Measurements from ENCODE around the genes CSNK2B, LY6G6F, LY6G6C and HSPA1A.

DNA sequence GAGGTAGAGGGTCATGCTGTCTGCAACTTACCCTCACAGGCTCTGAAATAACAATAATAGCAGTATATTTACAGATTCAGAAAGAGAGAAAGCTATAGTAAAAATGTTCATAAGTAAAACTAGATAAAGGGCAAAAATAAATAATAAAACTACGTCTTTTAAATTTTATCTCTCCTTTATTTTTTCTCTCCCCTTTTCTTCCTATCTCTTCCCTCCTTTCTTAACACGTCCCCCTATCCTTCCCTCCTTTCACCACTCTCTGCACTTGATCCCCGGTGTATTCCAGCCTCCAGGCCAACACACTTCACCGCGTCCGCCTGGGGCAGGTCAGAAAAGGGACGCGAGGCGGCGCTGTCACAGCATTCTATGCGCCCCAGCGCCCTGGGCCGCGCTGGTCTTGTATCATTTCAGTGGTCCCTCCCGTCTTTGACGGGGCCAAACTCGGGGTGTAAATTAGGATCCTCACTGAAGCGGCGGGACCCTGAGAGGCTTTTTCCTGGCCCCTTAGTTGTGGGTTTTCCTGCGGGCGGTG is 4.3 kb upstream of the MICB start:
- PRO-cap = unidirectional peak, plus-strand start at position 362 of the sequence; unidirectional peak, plus-strand start at position 418 of the sequence

DNA sequence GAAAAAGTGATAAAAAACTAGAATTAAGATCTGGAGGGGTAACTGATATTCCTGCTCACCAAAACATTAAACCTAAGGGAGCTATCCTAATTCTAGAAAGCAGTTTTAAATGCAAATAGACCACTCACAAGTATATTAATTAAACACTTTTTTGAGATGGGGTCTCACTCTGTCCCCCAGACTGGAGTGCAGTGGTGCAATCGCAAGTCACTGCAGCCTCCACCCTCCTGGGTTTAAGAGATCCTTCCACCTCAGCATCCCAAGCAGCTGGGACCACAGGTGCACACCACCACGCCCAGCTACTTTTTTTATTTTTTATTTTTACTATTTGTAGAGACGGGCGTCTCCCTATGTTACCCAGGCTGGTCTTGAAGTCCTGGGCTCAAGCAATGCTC is 2.9 kb downstream of the MCCD1 start:
- PRO-cap = no peak

DNA sequence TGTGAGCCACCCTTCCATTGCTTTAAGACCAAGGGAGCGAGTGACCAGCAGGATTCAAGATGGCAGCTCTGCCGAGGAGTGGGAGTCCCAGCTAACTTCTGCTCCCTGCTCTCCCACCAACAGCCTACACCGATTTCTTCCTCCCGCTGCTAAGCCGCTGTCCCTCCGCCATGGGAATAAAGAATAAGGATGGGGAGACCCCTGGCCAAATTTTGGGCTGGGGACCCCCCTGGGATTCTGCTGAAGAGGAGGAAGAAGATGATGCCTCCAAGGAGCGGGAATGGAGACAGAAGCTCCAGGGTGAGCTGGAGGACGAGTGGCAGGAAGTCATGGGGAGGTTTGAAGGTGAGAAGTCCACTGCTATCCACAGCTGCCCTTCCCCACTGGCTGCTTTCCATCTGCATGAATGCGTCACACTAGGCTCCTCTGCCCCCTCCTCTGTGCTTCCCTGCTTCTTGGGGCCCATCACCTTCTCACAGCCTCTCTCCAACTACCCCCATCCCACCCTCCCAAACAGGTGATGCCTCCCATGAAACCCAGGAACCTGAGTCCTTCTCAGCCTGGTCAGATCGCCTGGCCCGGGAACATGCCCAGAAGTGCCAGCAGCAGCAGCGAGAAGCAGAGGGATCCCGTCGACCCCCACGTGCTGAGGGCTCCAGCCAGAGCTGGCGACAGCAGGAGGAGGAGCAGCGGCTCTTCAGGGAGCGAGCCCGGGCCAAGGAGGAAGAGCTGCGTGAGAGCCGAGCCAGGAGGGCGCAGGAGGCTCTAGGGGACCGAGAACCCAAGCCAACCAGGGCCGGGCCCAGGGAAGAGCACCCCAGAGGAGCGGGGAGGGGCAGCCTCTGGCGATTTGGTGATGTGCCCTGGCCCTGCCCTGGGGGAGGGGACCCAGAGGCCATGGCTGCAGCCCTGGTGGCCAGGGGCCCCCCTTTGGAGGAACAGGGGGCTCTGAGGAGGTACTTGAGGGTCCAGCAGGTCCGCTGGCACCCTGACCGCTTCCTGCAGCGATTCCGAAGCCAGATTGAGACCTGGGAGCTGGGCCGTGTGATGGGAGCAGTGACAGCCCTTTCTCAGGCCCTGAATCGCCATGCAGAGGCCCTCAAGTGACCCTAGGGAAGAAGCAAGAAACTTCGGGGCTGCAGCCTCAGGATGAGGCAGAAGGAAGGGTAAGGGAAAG is 10.5 kb downstream of the NFKBIL1 start:
- PRO-cap = no peak

GRCh38 chr6:31558683-31559630 is 11.5 kb downstream of the NFKBIL1 start:
- PRO-cap = bidirectional peak, plus-strand start at chr6:31559263, minus-strand start at chr6:31559077

- PRO-cap = no peak
Measured at GRCh38 chr6:31560298-31561434, 11.4 kb upstream of the LTA start.

DNA sequence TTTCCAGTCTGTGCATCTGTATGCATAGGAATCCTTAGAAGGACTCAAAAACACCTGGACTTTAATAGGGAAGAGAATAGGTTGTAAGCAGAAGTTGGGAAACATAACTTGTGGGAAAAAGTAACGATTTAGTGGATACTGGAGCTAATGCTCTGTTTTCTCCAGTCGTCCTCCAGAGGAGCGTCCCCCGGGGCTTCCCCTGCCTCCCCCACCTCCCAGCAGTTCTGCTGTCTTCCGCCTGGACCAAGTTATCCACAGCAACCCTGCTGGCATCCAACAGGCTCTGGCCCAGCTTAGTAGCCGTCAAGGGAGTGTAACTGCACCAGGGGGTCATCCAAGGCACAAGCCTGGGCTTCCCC is 12.7 kb downstream of the PRRC2A start:
- PRO-cap = unidirectional peak, plus-strand start at position 126 of the sequence

GRCh38 chr6:31665994-31666545 is at the start of gene CSNK2B:
TSS of gene CSNK2B (plus strand) at chr6:31666080.
- PRO-cap = bidirectional peak, plus-strand start at chr6:31666106, minus-strand start at chr6:31665858

DNA sequence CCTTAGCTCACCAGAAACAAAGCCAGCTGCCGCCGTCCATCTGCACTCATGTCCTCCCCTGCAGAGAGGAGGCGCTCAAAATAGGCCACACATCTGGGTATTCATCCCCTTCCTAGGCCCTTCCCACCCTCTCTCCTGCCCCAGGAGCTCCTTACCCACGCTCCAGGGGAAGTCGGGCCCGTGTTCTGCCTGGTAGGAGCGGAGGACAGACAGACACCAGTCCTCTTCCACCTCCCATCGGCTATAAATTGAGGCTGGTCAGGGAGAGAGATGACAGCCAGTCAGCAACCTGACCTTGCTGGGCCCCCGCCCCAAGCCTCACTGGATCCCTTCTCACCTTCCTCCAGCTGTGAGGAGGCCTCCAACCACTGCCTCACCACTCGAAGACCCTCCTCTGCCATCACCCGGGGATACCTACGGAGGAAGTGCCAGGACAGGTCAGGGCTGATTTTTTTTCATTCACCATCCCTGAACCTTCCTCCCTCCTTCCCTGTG is 6.7 kb upstream of the LY6G5C start:
- PRO-cap = no peak

DNA sequence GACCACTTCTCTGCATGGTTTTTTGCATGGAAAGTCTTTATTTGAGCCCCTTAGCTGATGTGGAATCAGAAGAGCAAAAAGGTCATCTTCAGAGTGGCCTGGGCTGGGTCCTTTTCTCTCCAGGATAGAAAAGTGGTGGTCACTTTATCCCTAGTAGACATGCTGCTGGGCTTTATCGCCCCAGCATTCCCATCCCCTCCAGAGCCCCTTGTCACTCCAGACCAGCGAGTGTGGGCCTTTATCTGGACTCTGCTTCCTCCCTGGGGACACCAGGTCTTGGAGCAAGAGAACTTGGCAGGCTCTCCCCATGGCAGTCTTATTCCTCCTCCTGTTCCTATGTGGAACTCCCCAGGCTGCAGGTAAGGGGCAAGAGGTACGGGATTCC is at the start of gene LY6G6F:
LY6G6F (plus strand) TSS at position 267 of the 385 bp plus-strand sequence.
- PRO-cap = no peak

DNA sequence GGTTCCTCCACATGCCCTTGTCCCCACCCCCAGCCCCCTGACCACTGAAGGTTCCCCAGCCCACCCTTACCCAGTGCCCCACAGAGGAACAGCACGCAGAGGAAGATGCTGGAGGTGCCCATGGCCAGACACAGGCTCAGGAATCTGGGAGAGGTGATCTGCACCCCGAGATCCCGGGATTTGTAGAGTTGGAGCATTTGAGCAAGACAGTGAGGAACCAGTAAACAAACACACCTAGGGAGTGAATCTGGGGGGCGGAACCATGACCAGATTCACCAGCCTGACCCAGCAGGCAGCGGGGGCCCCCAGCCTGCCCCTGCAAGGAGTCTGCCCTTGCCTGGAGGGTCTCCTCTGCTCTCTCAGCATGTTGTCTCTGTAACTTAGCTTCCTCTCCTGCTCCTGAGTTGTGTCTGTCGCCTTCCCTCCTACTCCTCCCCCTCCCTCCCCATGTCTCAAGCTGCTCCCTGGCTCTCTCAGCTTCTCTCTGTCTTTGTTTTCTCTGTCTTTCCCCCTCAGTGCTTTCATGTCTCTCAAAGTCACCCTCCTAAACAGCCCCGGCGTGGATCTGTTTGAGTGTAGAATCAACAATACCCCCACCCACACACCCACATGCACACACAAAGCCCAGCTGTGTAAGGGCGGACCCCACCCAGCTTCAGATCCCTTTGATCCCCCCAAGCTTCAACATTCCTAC is 1.3 kb upstream of the LY6G6D start:
- PRO-cap = no peak

DNA sequence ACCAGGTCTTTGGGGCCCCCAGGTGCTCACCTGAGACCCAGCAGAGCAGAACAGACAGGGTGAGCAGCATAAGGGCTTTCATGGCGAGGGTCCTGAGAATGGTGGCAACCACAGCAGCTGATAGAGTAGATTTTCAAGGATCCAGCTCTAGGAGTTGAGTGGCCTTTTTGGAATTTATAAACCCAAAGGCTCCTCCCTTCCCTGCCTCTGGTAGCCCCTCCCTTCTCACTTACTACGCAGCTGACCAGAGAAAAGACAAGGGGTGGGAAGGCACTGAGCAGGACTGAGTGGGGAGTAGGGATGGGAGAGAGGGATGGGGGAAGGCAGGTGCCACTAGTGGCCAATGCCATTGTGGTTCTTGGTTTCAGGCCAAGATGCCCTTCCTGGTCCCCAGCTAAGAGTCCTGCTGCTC is at the start of gene LY6G6C:
LY6G6C (minus strand) TSS at position 149 of the 412 bp plus-strand sequence.
- PRO-cap = no peak

DNA sequence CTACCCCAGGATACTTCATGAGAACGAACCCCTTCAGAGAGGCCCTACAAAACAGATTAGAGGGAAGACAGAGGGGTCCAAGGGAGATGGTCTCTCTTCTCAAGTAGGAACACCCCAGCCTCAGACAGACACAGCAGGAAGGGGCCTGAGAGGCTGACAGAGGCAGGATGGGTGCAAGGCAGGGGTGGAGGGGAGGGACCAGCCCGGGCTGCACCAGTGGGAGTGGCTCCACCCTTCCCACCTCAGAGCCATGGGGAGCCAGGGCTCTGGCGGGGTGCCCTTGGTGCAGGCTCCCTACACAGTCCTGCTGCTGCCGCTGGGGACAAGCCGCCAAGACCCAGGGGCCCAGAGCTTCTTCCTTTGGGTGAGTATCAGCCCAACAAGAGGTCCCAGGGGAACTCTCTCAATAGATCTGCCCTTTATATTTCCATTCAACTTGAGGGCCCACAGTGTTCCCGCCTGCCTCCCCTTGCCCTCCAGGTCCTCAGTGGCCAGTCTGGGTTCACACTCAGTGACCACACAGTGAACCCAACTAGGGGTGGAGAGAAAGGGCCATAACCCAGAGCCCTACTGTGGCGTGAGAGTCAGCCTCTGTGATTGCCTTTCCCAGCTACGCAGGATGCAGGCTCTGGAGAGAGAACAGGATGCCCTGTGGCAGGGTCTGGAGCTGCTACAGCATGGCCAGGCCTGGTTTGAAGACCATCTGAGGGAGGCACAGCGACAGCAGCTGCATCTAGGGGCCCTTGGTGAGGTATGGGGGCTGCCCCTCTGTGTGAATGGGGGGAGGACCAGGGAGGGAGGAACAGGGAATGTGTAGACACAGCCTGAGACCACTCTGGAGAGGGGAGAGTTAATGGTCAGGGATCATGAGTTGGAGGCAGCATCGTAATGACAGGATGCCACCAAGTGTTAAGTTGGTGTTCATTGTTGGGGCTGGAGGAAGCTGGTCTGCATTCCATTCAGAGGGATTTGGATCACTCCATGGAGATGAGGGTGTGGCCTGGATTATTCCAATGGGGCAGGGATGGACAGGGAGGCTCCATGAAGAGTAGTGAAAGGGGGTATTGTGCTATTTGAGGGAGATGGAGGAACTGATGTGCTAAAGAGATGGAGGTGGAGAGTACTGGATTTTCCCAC is 717 bp downstream of the SAPCD1 start:
- PRO-cap = no peak

DNA sequence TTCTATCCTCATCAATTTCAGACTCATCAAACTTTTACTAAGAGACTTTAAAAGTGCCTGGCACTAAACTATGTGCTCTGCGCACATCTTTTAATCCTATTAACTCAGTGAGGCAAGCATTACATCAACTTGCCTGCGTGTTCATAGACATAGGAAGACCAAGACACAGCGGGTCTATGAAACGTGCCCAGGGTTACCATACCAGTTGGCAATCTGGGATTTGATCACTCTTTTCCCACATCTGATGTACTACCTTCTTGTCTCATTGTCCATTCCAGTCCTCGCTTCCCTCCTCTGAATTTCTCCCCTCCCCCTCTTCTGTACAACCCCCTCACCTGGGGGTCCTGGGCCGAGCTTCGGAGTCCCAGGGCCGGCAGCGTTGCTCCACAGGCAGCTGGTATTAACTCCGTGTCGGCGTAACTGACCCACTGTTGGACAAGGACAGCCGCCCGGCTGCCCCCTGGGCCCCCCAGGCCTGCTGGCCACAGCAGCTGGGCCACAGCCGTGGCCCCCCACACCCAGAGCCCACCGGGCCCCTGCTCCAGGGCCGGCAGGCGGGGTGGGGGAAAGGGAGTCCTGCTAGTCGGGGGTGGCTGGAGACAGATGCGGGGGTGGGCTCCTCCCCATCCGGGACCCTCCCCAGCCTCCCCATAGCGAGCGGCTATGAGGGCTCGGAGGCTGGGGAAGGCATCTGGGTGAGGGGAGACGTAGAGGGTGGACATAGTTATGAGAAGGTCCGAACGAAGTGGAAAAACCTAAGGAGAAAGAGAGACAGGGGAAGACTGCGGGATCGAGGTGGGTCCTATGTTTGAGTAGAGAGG is 846 bp downstream of the VARS1 start:
- PRO-cap = unidirectional peak, plus-strand start at position 144 of the sequence

DNA sequence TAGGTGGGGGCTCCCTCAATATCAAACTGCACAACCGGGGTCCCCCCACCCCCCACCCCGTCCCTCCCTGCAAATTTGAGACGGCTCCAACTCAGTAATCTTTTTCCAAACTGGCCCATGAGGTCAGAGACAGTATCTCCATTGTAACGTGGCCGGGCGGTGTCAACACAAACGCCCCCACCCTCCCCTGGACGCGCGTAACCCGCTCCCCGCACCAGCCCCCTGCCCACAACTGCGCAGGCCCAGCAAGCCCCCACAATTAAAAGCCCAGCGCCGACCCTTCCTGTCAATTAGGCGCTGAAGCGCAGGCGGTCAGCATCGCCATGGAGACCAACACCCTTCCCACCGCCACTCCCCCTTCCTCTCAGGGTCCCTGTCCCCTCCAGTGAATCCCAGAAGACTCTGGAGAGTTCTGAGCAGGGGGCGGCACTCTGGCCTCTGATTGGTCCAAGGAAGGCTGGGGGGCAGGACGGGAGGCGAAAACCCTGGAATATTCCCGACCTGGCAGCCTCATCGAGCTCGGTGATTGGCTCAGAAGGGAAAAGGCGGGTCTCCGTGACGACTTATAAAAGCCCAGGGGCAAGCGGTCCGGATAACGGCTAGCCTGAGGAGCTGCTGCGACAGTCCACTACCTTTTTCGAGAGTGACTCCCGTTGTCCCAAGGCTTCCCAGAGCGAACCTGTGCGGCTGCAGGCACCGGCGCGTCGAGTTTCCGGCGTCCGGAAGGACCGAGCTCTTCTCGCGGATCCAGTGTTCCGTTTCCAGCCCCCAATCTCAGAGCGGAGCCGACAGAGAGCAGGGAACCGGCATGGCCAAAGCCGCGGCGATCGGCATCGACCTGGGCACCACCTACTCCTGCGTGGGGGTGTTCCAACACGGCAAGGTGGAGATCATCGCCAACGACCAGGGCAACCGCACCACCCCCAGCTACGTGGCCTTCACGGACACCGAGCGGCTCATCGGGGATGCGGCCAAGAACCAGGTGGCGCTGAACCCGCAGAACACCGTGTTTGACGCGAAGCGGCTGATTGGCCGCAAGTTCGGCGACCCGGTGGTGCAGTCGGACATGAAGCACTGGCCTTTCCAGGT is at the start of gene HSPA1A:
HSPA1A (plus strand) TSS at position 595 of the 1,089 bp plus-strand sequence.
- PRO-cap = bidirectional peak, plus-strand start at position 595 of the sequence, minus-strand start at position 404 of the sequence

GRCh38 chr6:31834754-31835732 is 7.5 kb downstream of the HSPA1B start:
- PRO-cap = bidirectional peak, plus-strand start at chr6:31834916, minus-strand start at chr6:31834545; bidirectional peak, plus-strand start at chr6:31835263, minus-strand start at chr6:31835322

DNA sequence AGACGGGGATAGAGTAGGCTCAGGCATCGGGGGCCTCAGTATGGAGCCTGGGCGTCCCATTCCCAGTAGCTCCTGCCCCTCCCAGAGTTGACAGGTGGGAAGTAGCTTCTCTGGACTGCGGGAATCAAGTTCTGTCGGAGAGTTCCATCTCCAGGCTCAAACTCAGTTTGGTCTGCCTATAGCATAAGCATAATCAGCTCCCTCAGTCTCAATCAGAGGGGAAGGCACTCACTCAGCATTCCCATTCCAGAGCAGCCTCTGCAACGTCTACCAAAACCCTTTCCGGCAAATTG is 3.5 kb upstream of the NEU1 start:
- PRO-cap = unidirectional peak, minus-strand start at position 166 of the sequence

- PRO-cap = no peak
Measured at GRCh38 chr6:31870407-31871688, 7.9 kb downstream of the SLC44A4 start.

DNA sequence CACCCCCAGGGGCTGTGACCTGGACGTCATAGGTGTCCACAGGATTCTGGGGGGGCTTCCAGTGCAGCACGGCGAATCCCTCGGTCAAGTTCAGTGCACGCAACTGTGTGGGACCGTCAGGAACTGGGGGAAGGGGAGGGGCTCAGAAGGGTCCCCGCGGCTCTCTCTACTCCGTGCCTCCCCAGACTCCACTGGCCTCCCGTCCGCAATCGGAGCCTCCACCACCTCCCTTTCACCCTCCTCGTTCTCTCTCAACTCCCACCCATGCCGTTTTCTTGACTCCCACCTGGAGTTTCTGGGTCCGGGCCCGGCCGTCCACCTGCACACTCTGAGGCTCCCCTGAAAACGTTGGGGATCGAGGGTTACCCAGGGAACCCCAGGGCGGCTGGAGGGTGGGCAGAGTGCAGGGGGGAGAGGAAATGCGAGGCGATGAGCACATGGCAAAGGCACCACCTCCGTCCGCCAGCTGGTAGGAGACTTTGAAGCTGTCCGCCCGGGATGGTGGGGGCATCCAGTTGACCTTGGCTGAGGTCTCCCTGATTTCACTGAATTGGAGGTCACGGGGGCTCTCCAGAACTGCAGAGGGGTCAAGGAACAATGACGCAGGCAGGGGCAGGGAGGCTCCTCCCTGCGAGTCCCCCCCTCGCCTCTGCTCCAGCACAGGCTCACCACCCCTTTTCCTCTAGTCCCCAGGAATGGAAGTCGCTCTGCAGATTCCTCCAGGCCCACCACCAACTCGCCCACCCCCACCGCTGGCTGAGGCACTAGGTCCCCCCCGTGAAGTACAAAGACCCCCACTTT is 3.7 kb upstream of the C4B start:
- PRO-cap = no peak

GRCh38 chr6:32012877-32013260 is 1.7 kb upstream of the C4B start:
- PRO-cap = no peak

GRCh38 chr6:32045741-32046302 is 7.6 kb downstream of the CYP21A2 start:
- PRO-cap = no peak